ENCODE data around the genes KCTD18, CASP8 and TMEM237.

GRCh38 chr2:200221061-200221589 lies 85.4 kb upstream of the SPATS2L start:
- RRBS = no CpG with 5 or more reads among the region's 2 CpGs
CAGE:
- cytosol, long polyA plus RNA = no peak
- long polyA plus RNA = no peak
- nucleus, long polyA plus RNA = no peak

DNA sequence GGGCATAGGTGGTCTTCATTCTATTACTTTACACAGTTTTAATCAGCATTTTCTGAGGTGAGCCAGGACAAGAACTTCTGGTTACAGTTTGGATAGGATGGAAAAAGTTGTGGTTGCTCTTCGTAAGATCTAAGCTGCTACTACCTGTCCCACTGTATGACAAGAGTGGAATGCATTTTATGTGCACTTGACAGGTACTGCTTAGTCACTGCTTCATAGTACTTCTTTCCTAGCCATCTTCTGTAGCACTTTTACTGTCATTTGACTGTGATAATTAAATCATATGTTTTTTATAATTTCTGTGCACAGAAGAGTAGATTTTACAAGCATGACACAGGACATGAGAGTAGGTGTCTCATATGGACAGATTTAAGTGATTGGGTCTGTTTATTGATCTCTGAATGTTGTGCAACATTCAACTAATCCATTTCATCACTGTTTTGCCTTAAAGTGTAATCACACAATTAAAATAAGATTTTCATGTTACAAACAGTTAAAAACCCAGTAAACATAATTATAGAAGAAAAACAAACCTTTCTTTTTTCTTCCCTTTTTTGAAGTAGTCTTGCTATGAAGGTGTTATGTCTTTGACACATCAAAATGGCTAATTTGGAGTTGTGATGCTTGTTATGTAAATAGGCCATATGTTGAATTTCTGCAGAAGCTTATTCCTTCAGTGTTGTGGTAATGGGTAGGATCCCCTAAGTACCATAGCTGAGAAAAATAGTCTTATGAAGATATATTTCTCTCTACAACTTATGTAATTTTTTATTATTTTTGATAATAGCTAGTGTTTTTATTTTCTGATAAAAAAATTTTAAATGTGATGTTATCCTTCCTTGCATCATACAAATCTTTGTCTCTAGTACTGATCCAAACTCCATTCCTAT lies 3.0 kb downstream of the SPATS2L start:
- RRBS = no CpG with 5 or more reads among the region's 1 CpG
CAGE:
- cytosol, long polyA plus RNA = no peak
- long polyA plus RNA = no peak
- nucleus, long polyA plus RNA = no peak

DNA sequence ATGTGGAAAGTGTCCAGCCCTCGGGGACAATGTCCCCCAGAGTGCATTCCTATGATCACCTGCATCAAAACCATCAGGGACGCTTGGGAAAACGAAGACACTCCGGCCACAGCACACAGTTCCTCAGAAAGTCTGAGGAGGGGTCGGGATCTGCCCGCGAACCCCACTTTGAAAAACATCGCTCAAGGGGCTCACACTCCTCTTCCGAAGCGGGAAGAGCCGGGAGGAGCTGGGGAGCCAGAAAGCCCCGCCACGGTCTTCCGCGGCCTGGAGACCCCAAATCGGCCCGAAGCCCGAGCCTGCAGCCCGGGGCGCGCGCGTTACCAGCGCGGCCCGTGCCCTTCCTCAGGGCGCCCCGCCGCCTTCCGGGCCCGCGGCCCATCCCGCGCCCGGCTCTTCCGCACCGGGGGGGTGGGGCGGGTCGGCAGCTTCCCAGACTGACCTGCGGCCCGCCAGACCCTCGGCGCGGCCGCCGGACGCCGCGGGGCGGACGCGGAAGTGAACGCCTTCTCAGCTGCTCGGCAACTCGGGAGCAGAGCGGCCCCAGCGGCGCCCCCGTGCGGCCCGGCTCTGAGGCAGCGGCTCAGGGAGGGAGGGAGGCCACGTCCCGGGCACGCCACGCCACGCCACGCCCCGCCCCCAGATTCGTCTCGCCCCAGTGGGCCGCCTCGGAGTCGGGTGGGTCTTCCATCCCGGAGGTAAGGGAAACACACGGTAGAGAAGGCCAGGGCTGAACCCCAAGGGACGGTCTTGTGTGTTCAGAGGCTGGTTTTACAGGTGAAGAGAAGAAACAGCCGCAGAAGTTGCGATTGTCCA lies at the start of gene KCTD18:
Gene KCTD18, minus strand, starts transcription at position 500 of the 816 bp plus-strand sequence.
- RRBS = 1% methylated on average over 53 of the region's 79 CpGs
CAGE:
- cytosol, long polyA plus RNA = no peak
- long polyA plus RNA = no peak
- nucleus, long polyA plus RNA = no peak

GRCh38 chr2:200613652-200614171 lies 27.9 kb downstream of the AOX1 start:
- RRBS = no CpG with 5 or more reads among the region's 5 CpGs
CAGE:
- cytosol, long polyA plus RNA = no peak
- long polyA plus RNA = no peak
- nucleus, long polyA plus RNA = no peak

DNA sequence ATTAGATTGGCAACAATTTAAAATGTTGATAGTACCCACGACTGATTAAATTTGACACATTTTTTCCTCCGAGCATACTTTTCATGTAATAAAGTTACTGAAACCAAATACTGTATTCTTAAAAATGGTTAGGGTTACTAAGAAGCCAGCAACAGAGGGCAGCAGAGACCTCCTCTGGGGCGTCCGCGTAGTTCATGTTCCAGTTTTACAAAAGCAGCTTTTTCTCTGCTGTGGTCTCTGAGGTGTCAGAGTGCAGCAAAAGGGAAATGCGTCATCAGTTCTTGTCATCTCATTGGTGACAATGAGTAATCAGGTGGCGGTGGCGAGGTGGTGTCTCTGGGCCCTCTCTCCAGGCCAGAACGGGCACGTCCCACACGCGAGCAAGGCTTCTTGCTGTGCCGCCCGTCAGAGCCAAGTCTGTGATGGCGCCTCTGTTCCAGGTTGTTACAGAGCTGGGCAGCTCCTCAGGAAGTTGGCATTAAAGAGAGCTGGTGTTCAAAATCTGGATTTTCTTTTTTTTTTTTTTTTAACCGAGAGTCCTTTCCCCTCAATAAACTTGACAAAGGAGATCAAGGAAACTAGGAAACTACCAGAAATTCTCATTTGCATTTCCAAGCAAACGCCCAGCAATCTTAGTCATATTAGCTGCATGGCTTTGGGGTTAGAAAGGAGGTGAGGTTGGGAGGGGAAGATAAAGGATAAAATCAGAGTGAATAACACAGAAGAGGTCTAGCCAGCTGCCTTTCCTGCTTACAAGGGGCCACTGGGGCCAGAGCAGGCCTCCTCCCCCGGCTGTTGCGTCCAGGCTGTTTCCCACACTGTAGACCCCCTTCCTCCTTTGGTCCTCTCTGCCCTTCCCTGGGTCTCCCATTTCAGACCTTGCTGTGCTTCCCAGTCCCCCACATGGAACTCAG lies 98.5 kb upstream of the BZW1 start:
- RRBS = no CpG with 5 or more reads among the region's 19 CpGs
CAGE:
- cytosol, long polyA plus RNA = no peak
- long polyA plus RNA = no peak
- nucleus, long polyA plus RNA = no peak

DNA sequence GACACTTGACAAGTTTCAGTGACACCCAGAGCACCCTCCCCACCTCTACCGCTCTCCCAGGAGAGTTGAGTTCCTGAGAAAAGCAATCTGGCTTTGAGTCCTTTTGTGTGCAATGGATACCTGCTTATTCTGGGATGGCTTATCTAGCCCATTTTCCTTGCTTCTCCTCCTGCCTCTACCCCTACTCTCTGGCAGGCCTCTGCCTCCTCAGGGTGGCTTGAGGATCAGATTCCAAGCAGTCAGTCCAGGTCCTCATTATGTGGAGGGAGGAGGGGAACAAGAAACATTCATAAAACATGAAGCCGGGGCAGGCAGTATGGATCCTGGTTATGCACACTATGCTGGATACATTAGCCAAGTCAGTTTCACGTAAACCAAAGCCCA lies 64.2 kb upstream of the BZW1 start:
- RRBS = no CpG with 5 or more reads among the region's 3 CpGs
CAGE:
- cytosol, long polyA plus RNA = no peak
- long polyA plus RNA = no peak
- nucleus, long polyA plus RNA = no peak

DNA sequence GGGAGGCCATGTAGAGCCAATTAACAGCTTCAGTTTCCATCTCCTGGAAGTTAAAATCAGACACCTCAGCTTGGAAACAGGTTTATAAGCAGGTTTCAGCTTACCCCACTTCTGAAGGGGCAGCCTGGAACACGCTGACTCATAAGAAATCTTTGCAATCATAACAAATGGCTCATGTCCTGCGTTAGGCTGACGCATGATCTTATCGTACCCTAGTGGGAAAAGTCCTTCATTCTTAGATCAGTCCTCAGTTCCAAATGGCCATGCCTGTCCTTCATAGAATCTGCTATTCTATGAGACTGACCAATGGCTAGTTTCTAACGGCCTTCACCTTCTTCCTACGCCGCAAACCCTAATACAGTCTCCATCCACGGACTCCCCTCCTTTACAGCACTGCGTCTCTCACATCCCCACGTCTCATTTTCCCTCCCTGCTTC lies 24.3 kb upstream of the BZW1 start:
- RRBS = no CpG with 5 or more reads among the region's 10 CpGs
CAGE:
- cytosol, long polyA plus RNA = no peak
- long polyA plus RNA = no peak
- nucleus, long polyA plus RNA = no peak

- RRBS = no CpG with 5 or more reads among the region's 3 CpGs
CAGE:
- cytosol, long polyA plus RNA = no peak
- long polyA plus RNA = no peak
- nucleus, long polyA plus RNA = no peak
Measured at GRCh38 chr2:200832689-200833156, 21.0 kb downstream of the BZW1 start.

GRCh38 chr2:200862414-200863068 lies 1.9 kb downstream of the CLK1 start:
- RRBS = no CpG with 5 or more reads among the region's 18 CpGs
CAGE:
- cytosol, long polyA plus RNA = no peak
- long polyA plus RNA = no peak
- nucleus, long polyA plus RNA = no peak

- RRBS = no CpG with 5 or more reads among the region's 23 CpGs
CAGE:
- cytosol, long polyA plus RNA = no peak
- long polyA plus RNA = no peak
- nucleus, long polyA plus RNA = no peak
Measured at GRCh38 chr2:200863069-200863612, 1.3 kb downstream of the CLK1 start.

DNA sequence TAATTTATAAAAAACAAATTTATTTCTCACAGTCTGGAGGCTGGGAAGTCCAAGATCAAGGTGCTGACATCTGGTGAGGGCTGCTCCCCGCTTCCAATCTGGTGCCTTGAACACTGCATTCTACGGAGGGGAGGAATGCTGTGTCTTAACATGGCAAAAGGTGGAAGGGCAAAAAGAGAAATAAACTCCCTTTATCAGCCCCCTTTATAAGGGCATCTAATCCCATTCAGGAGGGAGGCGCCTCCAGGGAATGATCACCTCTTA lies 7.3 kb downstream of the CFLAR start:
- RRBS = no CpG with 5 or more reads among the region's 3 CpGs
CAGE:
- cytosol, long polyA plus RNA = no peak
- long polyA plus RNA = no peak
- nucleus, long polyA plus RNA = no peak

DNA sequence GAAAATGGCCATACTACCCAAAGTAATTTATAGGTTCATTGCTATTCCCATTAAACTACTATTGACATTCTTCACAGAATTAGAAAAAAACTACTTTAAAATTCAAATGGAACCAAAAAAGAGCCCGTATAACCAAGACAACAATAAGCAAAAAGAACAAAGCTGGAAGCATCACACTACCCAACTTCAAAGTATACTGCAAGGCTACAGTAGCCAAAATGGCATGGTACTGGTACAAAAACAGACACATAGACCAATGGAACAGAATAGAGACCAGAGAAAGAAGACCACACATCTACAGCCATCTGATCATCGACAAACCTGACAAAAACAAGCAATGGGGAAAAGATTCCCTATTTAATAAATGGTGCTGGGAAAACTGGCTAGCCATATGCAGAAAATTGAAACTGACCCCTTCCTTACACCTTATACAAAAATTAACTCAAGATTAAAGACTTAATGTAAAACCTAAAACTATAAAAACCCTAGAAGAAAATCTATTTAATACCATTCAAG lies 13.9 kb upstream of the CASP10 start:
- RRBS = no CpG with 5 or more reads among the region's 2 CpGs
CAGE:
- cytosol, long polyA plus RNA = no peak
- long polyA plus RNA = no peak
- nucleus, long polyA plus RNA = no peak

DNA sequence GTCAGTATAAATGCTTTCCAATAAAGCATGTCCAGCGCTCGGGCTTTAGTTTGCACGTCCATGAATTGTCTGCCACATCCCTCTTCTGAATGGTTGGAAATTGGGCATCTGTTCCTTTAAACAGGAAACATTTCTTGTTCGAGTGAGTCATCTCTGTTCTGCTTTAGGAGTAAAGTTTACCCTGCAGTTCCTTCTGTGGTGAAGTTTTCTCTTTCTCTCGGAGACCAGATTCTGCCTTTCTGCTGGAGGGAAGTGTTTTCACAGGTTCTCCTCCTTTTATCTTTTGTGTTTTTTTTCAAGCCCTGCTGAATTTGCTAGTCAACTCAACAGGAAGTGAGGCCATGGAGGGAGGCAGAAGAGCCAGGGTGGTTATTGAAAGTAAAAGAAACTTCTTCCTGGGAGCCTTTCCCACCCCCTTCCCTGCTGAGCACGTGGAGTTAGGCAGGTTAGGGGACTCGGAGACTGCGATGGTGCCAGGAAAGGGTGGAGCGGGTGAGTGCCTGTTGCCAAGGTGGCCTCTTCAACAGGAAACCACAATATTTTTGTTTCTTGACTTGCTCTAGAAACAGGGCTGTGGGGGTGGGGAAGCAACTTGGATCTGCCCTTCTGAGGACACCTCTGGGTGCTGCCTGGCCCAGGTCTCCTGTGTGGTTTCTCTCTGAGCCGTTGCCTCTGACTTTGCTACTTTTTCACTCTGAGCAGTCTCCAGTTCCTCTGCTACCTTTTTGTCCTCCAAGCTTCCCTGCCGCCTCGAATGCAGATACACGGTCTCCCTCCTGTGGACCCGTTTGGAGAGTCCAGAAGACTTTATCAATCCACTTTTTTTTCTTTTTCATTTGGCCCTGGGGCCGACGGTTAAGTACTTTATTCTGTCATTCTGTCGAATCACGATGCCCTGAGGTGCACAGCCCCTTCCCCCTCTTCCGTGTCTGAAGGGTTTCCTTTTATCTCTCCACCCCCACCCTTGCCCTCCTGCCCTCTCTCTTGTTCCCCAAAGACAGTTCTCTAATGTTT lies 2.1 kb upstream of the CASP8 start:
- RRBS = no CpG with 5 or more reads among the region's 19 CpGs
CAGE:
- cytosol, long polyA plus RNA = no peak
- long polyA plus RNA = start-site peak on the plus strand centred at position 303 of the sequence, 325 bp wide, 36 and 34 reads in 2 replicates
- nucleus, long polyA plus RNA = start-site peak on the plus strand centred at position 331 of the sequence, 47 bp wide, 17 reads; start-site peak on the plus strand centred at position 446 of the sequence, 40 bp wide, 24 reads

- RRBS = no CpG with 5 or more reads among the region's 12 CpGs
CAGE:
- cytosol, long polyA plus RNA = no peak
- long polyA plus RNA = no peak
- nucleus, long polyA plus RNA = no peak
Measured at GRCh38 chr2:201260337-201260897, at the start of gene CASP8. CASP8 (plus strand) TSS chr2:201260536.

- RRBS = 2% methylated on average over 15 of the region's 64 CpGs
CAGE:
- cytosol, long polyA plus RNA = no peak
- long polyA plus RNA = no peak
- nucleus, long polyA plus RNA = no peak
Measured at GRCh38 chr2:201642932-201643797, at the start of gene TMEM237. TMEM237 (minus strand) TSS chr2:201643503.

DNA sequence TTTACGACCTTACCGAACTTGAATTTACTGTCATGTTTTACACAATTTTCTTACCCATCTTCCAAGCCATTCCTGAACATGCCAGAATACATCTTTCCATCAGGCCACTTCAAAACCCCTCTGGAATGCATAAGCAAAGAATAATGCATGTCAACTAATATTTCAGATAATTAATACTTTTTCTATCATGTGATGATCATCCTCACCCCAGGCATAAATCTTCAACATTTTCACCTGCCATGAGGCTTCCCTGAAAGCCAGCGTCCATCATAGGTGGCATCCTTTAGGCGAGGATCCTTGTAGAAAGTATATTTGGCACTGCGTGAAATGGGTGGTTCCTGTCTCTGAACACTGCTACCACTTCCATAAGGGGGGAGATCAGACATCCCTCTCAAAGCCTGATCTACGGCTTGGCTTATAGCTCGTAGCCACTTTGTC lies 28.0 kb upstream of the MPP4 start:
- RRBS = no CpG with 5 or more reads among the region's 7 CpGs
CAGE:
- cytosol, long polyA plus RNA = no peak
- long polyA plus RNA = no peak
- nucleus, long polyA plus RNA = no peak

GRCh38 chr2:201765789-201766164 lies 15.0 kb downstream of the ALS2 start:
CAGE:
- cytosol, long polyA plus RNA = no peak
- long polyA plus RNA = no peak
- nucleus, long polyA plus RNA = no peak

DNA sequence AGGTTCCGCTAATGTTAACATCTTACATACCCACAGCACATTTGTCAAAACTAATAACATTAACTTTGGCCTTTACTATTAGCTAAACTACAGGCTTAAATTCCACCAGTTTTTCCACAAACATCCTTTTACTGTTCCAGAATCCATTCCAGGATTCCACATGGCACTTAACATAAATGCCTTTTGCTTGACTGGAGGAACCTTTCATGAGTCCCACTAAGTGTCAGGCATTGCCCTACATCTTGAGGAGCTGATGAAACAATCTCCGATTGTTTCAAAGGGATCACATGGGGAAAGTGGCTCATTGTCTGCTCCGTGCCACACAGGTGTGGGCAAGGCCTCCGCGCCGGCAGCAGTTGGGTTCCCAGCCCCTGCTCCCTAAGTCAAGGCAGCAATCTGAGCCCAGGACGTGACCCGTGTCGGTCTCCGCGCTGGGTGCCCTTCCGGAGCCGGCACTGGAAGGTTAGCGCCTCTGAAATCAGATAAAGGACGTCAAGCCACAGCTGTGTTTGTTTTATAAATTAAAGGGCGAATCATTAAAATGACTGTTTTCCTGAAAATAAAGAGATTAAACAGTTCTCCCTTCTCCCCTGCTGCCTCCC lies 84.5 kb upstream of the FZD7 start:
- RRBS = 22% methylated on average over 6 of the region's 16 CpGs
CAGE:
- cytosol, long polyA plus RNA = no peak
- long polyA plus RNA = no peak
- nucleus, long polyA plus RNA = no peak

GRCh38 chr2:201964449-201965424 lies 68.9 kb upstream of the FZD7 start:
- RRBS = no CpG with 5 or more reads among the region's 17 CpGs
CAGE:
- cytosol, long polyA plus RNA = no peak
- long polyA plus RNA = no peak
- nucleus, long polyA plus RNA = no peak

- RRBS = no CpG with 5 or more reads among the region's 10 CpGs
CAGE:
- cytosol, long polyA plus RNA = no peak
- long polyA plus RNA = no peak
- nucleus, long polyA plus RNA = start-site peak on the minus strand at chr2:201972743-201972804, 236 reads
Measured at GRCh38 chr2:201972592-201973436, 60.8 kb upstream of the FZD7 start.